ENCODE measurements around a stretch of chr19.

- PRO-cap = unidirectional peak, plus-strand start at chr19:14006959; unidirectional peak, minus-strand start at chr19:14007091
Observed at GRCh38 chr19:14006869-14007555, 892 bp upstream of the RFX1 start.

DNA sequence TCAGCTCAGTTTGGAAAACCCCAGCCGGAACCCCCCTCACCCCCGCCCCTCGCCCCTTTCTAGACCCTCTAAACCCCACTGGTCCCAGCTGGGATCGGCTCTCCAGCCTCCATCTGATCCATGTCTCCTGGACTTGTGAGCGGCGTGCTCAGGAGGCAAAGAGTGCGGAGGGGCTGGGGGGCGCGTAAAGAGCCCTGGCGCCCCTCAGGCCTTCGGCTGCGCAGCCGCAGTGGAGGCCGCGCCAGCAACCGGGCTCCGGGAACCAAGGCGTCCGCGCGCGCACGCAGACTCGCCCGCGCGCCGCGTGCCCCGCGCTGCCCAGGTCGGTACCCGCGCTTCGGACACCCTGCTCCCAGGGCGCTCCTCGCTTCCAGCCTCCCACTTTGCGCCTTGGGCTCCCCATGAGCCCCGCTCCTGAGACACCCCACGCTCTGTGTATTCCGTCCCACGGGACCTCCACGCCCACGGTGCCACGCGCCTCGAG is 3.4 kb upstream of the ADGRL1 start:
- PRO-cap = no peak

DNA sequence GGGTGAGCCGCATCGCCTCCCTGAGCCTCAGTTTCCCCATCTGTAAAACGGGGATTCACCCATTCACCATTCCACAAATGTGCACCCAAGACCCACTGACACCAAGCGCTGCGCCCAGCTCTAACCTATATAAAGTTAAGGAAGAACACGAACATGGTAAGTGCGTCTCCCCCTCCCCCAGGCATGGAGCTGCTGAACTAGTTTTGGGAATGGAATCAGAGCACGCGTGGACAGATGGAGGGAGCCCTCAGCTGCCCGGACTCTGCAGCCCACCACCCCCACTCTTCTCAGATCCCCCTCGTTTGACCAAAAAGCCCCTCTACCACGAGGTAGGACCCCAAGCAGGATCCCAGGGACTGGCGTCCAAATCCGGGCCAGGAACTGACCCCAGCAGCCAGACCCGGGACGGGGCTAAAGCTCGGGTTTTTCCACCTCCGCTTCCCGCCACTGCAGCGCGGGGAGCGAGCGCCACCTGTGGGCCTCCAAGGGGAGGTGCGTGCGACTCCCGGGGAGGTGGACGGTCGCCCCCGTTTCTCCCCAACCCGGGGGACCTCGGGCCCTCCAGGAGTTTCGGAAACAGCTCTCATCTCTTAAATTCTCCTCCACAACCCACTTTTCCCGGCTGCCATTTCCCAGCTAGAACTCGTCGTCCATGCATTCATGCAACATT is 32.9 kb upstream of the ADGRE5 start:
- PRO-cap = no peak

- PRO-cap = no peak
Observed at GRCh38 chr19:14394311-14395199, 13.3 kb downstream of the ADGRE5 start.

GRCh38 chr19:14419453-14420015 is 393 bp upstream of the DDX39A start:
- PRO-cap = bidirectional peak, plus-strand start at chr19:14419664, minus-strand start at chr19:14419341

DNA sequence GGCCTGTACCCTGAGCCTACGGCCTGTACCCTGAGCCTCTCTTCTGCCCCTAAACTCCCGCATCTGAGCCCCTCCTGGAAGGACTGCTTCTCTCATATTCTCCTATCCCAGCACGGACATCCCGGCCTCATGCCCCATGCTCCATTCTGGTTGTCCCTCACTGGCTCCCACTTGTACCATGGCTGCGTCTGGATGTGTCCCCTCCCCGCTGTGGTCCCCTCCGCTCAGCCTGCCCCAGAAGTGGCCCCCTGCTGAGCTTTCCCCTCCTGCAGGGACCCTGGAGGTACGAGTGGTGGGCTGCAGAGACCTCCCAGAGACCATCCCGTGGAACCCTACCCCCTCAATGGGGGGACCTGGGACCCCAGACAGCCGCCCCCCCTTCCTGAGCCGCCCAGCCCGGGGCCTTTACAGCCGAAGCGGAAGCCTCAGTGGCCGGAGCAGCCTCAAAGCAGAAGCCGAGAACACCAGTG is 18.5 kb downstream of the PKN1 start:
- PRO-cap = no peak

GRCh38 chr19:14514059-14514457 is 4.1 kb downstream of the DNAJB1 start:
- PRO-cap = no peak

DNA sequence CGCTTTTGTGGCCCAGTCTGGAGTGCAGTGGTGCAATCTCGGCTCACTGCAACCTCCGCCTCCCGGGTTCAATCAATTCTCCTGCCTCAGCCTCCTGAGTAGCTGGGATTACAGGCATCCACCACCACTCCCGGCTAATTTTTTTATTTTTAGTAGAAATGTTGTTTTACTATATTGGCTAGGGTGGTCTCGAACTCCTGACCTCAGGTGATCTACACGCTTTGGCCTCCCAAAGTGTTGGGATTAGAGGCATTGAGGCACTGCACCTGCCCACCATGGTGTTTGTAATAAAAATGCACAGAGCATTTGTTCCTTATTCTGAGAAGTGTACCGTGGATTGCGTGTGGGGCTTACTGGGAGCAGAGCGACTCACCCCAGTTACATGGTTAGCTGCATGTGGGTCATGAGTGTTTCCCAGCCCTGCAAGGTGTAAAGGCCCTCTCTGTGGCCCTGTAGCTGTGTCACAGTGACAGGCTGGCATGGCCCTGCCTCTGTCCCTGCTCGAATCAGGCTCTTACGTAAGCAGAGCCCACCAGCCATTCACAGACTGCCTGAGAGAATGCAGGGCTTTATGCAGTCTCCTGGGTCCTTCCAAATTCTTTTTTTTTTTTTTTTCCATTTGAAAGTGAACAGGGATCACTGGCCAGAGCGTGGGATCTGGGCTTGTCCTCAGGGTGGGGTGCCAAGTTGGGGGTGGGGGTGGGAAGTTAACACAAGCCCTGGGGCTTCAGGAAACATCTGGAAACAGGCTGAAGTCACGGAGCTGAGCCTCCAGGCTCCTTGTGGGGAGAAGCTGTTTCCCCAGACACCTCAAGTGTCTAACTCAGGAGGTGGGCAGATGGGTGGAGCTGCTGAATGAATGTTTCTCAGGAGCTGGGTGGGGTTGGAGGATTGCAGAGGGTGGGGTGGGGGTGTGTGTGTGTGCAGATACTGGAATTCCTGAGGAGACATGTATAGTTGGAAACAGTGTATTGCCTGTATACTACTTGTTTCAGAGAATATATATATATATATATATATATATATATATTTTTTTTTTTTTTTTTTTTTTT is 13.3 kb downstream of the TECR start:
- PRO-cap = no peak

- PRO-cap = no peak
Observed at GRCh38 chr19:14558747-14559185, 13.1 kb downstream of the NDUFB7 start.

- PRO-cap = no peak
Observed at GRCh38 chr19:14563791-14564711, 7.8 kb downstream of the NDUFB7 start.

DNA sequence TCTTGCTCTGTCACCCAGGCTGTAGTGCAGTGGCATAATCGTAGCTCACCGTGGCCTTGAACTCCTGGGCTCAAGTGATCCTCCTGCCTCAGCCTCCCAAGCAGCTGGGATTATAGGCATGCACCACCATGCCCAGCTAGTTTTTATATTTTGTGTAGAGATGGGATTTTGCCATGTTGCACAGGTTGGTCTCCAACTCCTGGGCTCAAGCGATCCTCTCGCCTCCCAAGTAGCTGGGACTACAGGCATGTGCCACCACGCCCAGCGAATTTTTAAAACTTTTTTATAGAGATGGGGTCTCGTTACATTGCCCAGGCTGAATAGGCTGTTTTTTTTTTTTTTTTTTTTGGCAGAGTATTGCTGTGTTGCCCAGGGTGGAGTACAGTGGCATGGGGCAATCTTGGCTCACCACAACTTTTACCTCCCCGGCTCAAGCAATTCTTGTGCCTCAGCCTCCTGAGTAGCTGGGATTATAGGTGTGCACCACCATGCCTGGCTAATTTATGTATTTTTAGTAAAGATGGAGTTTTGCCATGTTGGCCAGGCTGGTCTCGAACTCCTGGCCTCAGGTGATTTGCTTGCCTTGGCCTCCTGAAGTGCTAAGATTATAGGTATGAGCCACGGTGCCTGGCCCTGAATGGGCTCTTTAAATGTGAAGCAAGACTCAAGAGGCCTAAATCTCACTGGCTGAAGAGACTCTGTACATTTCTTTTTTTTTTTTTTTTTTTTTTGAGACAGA is 37.4 kb downstream of the ADGRE2 start:
- PRO-cap = no peak

GRCh38 chr19:14786263-14786690 is 7.9 kb upstream of the ADGRE2 start:
- PRO-cap = no peak

DNA sequence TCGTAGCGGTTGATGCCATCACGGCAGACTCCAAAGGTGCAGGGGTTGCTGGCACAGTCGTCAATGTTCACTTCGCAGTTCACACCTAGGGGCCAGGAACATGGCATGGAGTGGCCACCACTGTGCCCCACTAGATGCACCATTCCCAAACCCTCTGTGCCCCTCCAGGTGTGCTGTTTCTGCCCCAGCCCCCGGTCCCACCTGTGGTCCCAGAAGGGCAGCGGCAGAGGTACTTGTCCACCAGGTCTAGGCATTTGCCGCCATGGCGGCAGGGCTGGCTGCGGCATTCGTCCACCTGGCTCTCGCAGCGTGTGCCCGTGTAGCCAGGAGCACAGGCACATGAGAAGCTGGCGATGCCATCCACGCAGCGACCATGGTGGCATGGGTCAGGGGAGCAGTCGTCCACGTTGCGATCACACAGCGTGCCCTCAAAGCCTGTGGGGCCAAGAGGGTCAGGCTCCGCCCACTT is 13.9 kb downstream of the NOTCH3 start:
- PRO-cap = no peak

- PRO-cap = bidirectional peak, plus-strand start at chr19:15195597, minus-strand start at chr19:15195531
Observed at GRCh38 chr19:15195214-15196569, 5.1 kb downstream of the NOTCH3 start.

GRCh38 chr19:15246467-15247390 is 14.5 kb upstream of the EPHX3 start:
- PRO-cap = no peak

- PRO-cap = no peak
Observed at GRCh38 chr19:15265781-15266057, 33.5 kb upstream of the EPHX3 start.

DNA sequence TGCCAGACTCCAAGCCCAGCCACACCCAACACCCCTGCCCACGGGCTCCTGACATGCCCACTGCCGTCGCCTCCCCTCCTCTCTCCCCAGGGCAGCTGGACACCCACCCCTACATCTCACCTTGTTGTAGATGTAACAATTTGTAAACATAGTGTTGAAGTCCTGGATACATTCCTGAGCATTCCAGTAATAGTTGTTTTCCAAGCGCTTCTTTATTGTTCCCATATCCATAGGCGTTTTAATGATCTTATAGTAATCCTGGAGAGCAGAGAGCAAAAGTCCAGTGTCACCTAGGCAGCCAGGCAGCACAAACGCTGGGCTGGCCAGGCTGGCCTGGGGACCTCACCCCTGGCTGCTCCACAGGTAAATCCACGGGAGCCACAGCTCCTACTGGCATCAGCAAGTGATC is 36.5 kb upstream of the EPHX3 start:
- PRO-cap = no peak

DNA sequence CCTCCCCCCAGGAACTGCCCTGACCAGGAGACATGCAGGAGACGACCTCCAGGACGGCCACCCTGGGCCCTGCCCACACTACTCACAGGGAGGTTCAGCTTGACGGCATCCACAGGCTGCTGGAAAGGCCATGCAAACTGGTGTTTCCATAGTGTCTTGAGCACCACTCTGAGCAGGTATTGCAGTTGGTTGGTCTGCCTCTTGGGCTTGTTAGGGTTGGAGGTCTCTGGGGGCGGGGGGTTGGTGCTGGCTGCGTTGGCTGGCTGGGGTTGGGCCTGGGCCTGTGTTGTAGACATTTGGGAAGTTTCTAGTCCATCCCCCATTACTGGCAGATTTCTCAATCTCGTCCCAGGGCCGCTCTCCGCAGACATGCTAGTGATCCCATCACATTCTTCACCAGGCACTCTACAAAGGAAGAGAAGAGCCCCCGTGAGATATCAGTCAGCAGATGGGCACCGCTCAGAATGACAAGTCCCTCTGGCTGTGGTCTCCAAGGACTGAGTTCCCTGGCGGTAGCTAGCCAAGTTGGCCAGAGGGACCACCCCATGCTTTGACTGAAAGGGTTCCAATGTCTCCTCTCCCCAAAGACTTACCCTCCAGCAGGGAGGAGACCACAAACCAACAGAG is 40.6 kb upstream of the EPHX3 start:
- PRO-cap = no peak

DNA sequence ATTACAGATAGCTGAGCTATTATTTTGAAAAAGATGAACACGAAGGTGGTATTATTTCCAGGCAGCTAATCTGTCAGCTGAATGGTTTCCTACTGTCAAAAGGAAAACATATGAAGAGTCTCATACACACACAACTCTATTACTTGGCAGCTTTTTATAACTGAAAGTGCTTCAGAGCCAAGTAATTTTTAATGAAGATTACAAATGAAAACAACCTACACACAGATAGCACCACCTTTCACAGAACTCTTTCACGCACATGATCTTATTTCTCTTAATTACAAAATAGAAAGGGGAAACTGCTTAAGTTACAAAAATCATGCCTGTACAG is 14.5 kb downstream of the BRD4 start:
- PRO-cap = no peak

DNA sequence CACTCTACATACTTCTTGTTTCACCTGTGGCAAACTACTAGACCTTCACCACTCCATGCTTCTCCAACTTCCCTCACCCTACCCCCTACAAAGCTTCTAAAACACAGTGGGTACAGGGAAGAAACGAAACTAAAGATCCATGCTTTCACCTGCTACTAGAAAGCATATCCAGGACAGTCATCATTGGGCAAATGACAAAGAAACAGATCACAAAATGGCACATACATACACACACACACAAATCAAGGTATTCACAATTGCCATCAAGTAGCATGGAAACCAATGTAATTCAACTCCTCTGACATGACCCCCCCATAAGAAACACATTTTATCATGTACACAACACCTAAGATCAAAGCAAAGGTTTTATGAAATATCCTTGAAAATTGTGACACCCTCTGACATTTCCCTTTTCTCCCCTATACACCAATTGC is 10.5 kb downstream of the BRD4 start:
- PRO-cap = no peak